Aorta (tissue), 1 donor: ENCODE measurements around the gene SLC30A10.

- PRO-cap: no peak
Measured at GRCh38 chr1:214281319-214282251, 626 bp downstream of the SMYD2 start.

DNA sequence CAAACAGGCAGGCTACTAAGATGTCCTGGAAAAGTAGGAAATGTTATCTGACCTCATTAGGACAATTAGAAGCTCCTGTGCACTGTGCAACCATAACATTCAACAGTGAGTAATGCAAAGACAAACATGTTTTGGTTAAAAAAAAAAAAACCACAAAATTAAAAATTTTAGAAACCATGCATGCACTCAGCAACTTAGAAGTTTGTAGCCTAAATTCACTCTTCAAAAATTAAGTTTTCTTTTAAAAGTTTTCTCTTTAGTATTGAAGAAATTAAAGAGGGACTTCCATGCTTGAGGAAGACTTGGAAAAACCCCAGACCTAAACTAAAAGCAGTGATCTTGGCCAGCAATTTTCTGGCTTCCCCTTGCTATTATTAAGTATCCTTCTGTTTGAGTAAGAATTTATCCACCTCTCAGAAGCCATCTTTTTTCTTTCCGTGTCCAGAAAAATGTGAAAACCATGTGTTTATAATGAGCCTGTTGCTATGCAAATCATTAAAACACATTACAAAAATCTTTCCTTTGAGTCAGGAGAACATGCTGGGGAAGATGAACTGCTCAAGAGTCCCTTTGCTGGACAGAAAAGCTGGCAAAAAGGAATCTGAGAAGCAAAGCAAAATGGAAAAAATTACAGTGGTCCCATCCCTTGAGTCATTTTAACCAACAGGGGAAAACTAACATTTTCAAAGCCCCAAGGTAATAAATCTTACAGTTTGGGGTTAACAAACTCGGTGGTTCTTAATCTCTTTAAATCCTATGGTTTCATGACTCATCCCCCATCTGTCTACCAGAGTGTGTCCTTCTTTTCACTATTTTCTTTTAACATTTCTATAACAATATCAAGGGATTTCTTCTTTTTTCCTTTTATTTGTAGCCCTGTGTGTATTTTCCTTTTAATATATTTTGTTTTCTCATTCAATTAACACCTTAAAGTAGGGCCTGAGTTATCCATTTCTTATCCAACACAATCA, 105.7 kb downstream of the PTPN14 start:
- PRO-cap: no peak

DNA sequence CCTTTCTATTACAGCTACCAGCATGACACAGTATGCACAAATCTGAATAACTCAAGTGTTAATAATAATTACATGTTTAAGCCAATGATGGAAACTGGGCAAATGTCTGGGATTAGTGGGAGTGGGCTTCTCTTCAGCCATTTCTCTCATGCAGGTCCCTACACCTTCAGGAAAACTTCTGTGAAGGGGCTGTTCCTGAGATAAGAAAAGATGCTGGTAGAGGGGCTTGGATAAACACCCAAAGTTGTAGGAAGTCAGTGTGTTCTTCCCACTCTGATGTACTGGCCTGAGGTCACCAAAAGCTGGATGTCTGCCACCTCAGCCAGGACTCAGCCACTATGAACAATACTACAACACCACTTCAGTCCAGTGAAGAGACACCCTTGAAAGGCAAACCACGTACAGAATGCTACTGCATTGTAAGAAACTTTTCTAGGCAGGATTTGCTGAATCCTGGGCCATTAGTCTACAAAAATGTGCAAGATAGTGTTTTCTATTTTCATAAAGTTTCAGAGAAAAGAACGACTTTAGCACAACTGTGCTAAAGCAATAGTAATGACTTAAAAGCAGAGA, 2.5 kb downstream of the PTPN14 start:
- PRO-cap: unidirectional peak, plus-strand start at position 369 of the sequence

GRCh38 chr1:214552165-214552853, 907 bp upstream of the PTPN14 start:
- PRO-cap: bidirectional peak, plus-strand start at chr1:214552560, minus-strand start at chr1:214552480

GRCh38 chr1:214581860-214582228, 21.2 kb upstream of the CENPF start:
- PRO-cap: no peak

- PRO-cap: no peak
Measured at GRCh38 chr1:215637059-215637744, 70.1 kb downstream of the KCTD3 start.

DNA sequence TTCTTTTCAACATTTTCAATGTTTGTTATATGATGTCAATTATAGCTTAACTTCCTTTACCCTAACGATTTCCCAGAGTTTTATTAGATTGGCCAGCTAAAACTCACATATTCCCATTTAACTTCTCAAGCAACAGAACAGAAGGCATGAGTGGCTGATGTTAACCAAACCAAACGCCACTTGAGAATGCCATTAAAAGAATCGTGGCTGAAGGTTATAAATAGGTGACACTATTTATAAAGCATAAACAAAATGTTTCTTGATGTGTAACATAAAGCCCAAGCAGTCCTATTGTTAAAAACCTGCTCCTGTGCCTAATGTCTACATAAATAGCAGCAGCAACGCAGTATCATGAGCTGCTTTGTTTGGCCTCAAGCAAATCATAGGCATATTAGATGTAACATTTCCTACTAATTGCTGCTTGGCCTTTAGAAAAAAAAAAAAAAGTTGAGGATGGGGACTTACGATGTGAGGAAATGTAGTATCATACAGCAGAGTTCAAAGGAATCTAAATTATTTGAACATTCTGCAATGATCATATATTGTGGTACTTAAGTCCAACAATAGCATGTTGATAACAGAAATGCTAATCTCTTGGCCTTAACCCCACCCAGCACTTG, 106.0 kb downstream of the ESRRG start:
- PRO-cap: no peak

- PRO-cap: no peak
Measured at GRCh38 chr1:216905151-216905587, 181.9 kb upstream of the ESRRG start.

DNA sequence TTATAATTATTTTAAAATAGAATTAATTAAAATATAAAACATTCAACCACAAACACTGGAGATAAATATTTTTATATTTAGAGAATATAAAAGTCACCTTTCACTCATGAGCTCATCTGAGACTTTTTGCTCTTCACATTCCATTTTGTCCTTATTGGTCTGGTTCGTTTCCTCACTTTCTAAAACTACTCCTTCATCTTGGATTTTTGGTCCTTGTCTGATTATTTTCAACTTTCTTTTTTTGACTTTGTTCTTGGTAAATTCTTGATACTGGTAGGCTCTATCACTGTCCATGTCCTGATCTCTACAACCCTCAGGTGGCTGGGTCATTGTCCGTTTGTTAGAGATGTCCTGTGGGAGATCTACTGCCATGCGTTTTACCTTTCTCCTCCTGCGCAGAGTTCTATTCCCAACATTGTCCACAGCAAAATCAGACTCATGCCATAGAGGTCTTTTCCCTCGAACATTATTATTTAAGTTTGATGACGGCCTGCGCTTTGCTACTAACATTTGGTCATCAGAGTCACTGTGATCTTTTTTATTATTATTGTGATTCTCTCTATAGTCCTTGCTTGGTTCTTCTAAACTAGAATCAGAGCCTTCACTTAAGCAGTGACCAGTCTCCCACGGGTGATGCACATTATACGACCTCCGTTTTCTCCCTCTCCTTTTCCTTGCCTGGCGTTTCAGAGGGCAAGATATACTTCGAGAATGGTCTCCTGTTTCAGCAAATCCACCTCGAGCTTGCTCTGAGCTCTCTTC, 11.0 kb downstream of the GPATCH2 start:
- PRO-cap: no peak

DNA sequence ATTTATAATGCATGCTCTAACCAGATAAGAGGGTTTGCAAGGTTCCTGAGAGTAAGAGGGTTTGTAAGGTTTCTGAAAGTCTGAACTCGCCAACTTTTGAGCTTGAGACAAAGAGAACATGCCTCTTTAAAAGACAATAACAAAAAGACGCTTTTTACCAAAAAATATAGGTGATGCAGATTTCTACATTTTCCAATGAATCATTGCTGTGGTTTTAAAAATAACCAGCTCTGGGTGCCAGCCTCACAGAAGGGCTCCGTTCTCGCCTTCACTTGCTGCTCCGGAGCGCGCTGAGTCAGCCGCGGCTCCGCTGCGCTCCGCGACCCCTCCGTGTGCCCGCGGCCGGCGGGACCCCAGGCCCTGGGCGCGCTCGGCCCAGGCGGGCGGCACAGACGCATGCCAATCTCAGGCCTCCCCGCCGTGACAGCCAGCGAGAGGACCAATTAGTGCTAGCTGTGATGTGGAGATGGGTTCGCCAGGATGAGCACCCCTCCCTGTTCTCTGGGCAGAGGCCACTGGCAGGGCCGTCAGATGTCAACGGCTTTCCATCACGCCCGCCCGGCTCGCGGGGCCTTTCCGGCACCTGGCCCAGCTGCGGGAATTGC, 293.7 kb downstream of the SPATA17 start:
- PRO-cap: unidirectional peak, plus-strand start at position 342 of the sequence

DNA sequence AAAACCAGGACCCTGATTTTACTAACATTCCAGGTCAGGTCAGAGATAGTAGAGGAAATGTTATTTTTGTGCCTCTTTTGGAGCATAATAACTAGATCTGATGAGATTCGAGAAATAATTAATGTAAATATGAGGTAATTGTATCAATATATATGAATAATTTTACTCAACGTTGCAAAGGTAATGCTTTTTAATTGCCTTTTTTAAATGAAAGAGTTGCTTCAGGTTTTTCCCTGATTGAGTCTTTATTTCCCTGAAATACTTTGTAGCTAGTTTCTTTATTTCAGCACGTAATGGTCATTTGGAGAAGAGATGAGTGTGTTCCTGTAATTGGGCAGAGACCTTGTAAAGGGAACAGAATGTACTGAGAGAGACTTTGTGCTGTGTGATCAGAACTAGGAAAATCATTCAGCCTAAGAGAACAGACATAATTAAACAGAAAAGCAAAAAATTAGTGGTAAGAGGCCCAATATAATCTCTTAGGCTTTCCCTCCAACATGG, 101.8 kb downstream of the TGFB2 start:
- PRO-cap: no peak

GRCh38 chr1:218585266-218585994, 240.3 kb downstream of the TGFB2 start:
- PRO-cap: no peak

GRCh38 chr1:219403792-219404335, 209.0 kb downstream of the ZC3H11B start:
- PRO-cap: no peak

DNA sequence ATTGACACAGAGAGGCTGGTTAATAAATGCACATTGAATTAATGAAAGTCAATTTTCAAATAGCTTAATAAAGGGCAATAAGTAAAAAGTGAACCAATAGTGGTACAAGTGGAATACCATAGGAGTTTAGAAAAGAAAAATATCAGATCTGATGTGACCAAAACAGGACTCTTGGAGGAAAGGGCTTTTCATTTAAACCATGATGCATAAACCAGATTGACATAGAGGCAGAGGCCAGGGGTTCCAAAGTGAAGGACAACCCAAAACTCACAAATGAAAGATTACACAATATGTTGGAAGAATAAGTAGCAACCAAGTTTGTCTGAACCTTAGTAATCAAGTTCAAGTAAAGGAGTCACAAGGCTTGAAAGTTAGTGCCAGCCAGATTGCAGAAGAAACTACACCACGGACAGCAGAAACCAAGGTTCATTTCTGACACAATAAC, 124.7 kb downstream of the ZC3H11B start:
- PRO-cap: no peak

GRCh38 chr1:219757792-219758162, 144.9 kb upstream of the ZC3H11B start:
- PRO-cap: no peak

GRCh38 chr1:219883760-219884490, 44.4 kb downstream of the SLC30A10 start:
- PRO-cap: no peak

- PRO-cap: no peak
Measured at GRCh38 chr1:219928383-219929233, at the start of gene SLC30A10. Gene SLC30A10 (minus strand): TSS chr1:219928557.

- PRO-cap: no peak
Measured at GRCh38 chr1:219940862-219941235, 12.5 kb upstream of the SLC30A10 start.

- PRO-cap: no peak
Measured at GRCh38 chr1:220017081-220017450, 29.2 kb downstream of the EPRS1 start.

DNA sequence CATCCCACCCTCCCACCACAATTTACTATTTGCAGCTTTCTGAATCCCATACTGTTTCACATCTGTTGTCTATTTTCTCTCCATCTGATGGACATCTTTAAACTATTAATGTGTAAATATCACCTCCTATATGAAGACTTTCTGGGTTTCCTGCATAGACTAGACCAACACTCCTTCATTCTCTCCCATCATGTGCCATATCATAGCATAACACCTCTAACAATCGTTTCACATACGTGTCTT, 7.7 kb downstream of the RAB3GAP2 start:
- PRO-cap: no peak